Retinal pigment epithelial cell (primary cell): ENCODE measurements around the genes ANKDD1A and KBTBD13.

DNA sequence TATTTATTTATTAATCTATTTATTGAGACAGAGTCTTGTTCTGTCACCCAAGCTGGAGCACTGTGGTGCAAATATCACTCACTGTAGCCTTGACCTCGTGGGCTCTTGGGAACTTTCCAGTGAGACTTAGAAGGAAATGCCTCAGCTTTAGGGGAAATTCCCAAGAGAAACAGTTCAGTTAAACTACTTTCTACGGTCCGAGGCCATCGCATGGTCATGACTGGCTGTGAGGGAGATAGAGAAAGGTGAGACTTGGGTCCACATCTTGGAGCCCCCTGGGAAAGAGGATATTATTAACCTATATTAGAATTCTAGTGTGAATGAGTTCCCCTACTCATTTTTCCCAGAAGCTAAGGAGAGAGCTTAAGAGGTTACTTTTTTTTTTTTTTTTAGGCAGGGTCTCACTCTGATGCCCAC, 47.1 kb upstream of the HERC1 start:
- RRBS, result no CpG with 5 or more reads among the region's 4 CpGs

GRCh38 chr15:63888121-63888732, 54.5 kb upstream of the HERC1 start:
- RRBS, result no CpG with 5 or more reads among the region's 3 CpGs

- RRBS, result no CpG with 5 or more reads among the region's 7 CpGs
These were observed 72.1 kb upstream of the HERC1 start for GRCh38 chr15:63905742-63906294.

DNA sequence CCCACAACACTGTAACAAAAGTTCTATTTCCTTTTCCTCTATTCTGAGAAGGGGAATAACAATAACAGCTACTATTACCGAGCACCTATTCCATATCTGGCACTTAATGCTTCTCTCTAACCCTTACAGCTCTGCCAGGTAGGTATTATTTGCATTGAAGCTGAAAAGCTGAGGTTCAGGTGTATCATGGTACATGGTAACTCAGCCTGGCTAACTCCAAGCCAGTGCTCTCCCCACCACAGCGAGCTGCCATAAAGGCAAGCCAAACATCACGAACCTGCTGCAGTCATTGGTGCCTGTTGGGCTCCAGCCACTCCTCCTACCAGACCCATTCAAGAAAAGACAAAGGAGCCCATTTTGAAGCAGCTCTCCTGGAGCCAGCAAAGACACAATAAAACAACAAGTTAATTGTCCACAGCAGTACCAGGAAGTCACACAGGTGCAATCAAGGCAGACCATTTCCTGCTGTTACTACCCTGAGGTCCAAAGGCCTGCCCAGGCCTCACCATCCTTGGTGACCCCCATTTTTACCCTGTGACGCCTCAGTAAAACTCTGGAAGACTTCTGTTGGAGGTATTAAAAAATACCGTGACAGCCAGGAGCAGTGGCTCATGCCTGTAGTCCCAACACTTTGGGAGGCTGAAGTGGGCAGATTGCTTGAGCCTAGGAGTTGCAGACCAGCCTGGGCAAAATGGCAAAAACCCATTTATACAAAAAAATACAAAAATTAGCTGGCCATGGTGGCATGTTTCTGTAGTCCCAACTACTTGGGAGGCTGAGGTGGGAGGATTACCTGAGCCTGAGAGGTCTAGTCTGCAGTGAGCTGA, 77.5 kb downstream of the DAPK2 start:
- RRBS, result no CpG with 5 or more reads among the region's 5 CpGs

GRCh38 chr15:64009052-64010335, 36.8 kb downstream of the DAPK2 start:
- RRBS, result no CpG with 5 or more reads among the region's 9 CpGs

- RRBS, result 3% methylated on average over 4 of the region's 29 CpGs
These were observed 620 bp downstream of the SNX1 start for GRCh38 chr15:64096266-64096938.

- RRBS, result no CpG with 5 or more reads among the region's 4 CpGs
These were observed 9.6 kb downstream of the SNX1 start for GRCh38 chr15:64105347-64105726.

- RRBS, result 4% methylated on average over 19 of the region's 86 CpGs
These were observed 648 bp downstream of the SNX22 start for GRCh38 chr15:64151857-64152901.

GRCh38 chr15:64180381-64180642, 17.5 kb upstream of the PPIB start:
- RRBS, result no CpG with 5 or more reads among the region's 4 CpGs

- RRBS, result no CpG with 5 or more reads among the region's 9 CpGs
These were observed 103.7 kb downstream of the ZNF609 start for GRCh38 chr15:64563915-64564648.

- RRBS, result no CpG with 5 or more reads among the region's 3 CpGs
These were observed 136.9 kb downstream of the ZNF609 start for GRCh38 chr15:64596988-64597914.

- RRBS, result no CpG with 5 or more reads among the region's 9 CpGs
These were observed 19.9 kb downstream of the RBPMS2 start for GRCh38 chr15:64755524-64755928.

DNA sequence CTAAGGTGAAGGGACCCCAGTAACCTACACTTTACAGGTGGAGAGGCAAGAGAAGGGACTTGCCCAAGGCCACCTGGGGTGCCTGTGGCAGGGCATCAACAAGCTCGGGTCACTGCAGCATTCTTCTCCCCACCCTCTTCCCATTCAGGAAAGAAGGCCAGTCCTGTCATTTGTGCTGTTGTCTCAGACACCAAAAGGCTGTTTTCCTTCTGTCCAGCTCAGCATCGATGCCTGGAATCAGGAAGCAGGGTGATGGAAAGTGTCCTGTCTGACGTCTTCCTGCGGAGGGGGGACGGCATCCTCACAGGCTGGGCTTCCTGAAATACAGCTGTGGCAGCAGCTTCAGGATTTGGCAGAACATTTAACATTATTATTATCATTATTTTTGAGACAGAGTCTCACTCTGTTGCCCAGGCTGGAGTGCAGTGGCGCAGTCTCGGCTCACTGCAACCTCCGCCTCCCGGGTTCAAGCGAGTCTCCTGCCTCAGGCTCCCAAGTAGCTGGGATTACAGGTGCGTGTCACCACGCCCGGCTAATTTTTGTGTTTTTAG, 33.0 kb upstream of the ANKDD1A start:
- RRBS, result no CpG with 5 or more reads among the region's 13 CpGs

- RRBS, result under 1% methylated on average over 21 of the region's 91 CpGs
These were observed at the start of gene ANKDD1A for GRCh38 chr15:64911221-64912699. TSS of gene ANKDD1A (plus strand) at chr15:64911902.

- RRBS, result 57% methylated on average over 15 of the region's 56 CpGs
These were observed at the start of gene KBTBD13 for GRCh38 chr15:65076497-65077182. TSS of gene KBTBD13 (plus strand) at chr15:65076746.

DNA sequence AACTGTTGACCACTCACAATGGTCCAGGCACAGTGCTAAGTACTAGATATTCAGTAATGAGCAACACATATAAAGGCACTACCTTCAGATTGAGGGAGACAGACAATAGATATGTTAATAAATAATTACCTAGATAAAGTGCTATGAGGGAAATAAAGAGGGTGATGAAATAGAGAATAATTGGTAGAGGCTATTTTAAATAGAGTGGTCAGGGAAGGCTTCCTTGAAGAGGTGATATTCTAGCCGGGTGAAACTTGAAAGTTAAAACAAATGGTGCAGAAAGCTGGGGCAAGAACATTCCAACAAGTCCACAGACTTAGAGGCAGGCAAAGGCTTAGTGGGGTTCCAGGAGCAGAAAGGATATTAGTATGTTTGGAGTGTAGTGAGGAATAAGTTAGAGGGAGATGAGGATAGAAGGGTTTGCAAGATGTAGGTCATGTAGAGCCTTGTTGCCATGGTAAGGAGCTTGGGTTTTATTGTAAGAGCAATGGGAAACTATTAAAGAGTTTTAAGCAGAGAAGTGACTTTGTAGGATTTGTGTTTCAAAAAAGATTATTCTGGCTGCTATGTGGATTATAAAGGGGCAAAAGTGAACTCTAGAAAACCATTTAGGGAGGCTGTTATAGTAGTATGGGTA, 10.1 kb downstream of the HACD3 start:
- RRBS, result no CpG with 5 or more reads among the region's 1 CpG

- RRBS, result no CpG with 5 or more reads among the region's 9 CpGs
These were observed 3.0 kb downstream of the SLC24A1 start for GRCh38 chr15:65624534-65625310.

- RRBS, result no CpG with 5 or more reads among the region's 9 CpGs
These were observed 69.0 kb downstream of the SLC24A1 start for GRCh38 chr15:65690335-65691551.

DNA sequence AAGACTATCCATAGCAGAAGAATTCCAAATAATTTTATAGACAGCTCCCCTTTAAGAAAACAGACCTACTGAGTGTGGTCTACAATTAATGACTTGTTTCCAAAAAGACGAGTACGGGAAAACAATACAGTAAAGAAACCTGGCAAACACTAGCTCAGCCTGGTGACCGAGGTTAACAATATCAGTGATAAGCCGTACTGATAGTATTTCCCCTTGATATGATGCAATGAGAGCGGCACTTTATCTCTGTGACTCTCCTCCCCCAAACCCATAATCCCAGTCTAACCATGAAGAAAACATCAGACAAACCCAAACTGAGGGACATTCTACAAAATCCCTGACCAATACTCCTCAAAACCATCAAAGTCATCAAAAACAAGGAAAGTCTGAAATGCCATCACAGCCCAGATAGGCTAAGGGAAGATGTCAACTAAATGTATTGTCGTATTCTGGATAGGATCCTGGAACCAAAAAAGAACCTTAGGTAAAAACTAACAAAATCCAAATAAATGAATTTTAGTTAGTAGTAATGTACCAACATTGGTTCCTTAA, 8.2 kb downstream of the DENND4A start:
- RRBS, result no CpG with 5 or more reads among the region's 6 CpGs

- RRBS, result 2% methylated on average over 18 of the region's 45 CpGs
These were observed 112.8 kb downstream of the RAB11A start for GRCh38 chr15:65981814-65982765.